ENCODE results near the gene SUMF1.

- PRO-cap = no peak
Measured at GRCh38 chr3:2599326-2599617, 500.6 kb downstream of the CNTN4 start.

GRCh38 chr3:3038393-3039208, 71.6 kb downstream of the IL5RA start:
- PRO-cap = no peak

- PRO-cap = no peak
Measured at GRCh38 chr3:3800681-3801010, 1.4 kb downstream of the LRRN1 start.

- PRO-cap = no peak
Measured at GRCh38 chr3:3962937-3963731, 163.9 kb downstream of the LRRN1 start.

GRCh38 chr3:4244667-4245272, 58.4 kb upstream of the SETMAR start:
- PRO-cap = no peak

GRCh38 chr3:4417823-4418342, 49.2 kb downstream of the SUMF1 start:
- PRO-cap = no peak

DNA sequence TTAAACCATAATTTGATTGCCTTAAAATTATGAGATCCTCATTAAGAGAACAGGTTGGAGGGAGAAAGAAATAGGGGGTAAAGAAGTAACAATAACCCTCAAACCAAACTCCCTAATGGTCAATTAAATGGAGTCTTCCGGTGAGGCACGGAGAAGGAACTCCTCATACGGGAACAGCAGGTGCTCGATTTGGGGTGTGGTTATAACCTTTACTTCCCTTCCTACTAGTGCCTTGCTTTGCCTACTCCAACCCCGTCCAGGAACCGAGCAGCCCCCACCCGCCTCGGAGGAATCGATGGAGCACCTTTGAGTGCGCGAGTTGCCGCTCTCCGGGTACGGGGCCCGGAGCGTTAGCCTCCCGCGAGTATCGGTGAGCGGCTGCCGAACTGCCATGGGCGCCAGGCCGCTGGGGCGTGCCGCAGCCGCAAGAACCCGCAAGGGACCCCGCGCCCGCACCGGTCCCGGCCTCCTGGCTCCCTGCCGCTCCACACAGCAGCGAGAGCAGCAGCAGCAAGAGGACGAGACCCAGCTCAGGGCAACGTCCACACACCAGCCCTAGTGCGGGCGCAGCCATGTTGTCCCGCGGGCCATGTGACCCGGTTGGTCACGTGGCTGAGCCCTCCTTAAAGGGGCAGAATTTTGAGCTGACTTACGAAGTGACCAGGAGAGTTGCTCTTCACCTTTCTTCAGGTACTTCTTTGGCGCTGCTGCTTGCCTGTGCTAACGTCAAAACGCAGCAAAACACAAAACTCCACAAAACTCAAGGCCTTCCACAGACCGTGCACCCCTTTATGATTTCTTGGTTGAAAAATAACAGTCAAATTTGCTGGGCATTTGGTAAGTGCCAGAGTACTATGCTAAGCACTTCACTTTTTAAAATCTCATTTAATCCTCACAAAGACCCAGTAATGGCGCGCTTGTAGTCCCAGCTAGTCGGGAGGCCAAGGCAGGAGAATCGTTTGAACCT, at the start of gene SUMF1:
SUMF1 (minus strand) TSS at position 598 of the 967 bp plus-strand sequence.
- PRO-cap = bidirectional peak, plus-strand start at position 634 of the sequence, minus-strand start at position 593 of the sequence

DNA sequence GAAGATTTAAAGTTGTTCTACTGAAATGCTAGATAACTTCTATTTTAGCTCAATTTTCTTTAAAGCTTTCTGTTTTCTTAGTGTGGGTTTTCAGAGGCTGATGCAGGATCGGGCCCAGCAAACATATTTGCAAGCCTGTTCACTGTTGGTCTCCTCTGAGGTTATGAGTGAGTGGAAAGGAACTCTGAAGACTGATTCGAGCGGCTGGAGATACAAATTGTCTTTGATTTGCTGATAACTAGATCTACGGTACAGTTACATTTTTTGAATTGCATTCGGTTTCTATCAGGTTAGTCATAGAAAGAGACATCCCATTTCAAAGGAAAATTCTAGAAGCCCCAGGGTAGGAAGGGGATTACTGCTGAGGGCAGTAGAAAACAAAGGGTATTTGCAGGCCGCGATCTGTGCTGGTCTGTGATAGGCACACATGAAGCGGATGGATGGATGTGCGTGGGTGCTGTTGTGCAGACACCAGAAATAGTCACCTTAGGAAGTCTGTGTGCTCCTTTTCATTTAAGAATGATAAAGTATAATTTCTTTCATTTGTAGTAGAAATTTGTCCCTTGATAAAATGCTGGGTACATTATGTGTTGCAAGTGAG, 228.4 kb downstream of the ITPR1 start:
- PRO-cap = no peak

GRCh38 chr3:4773032-4773522, 206.2 kb upstream of the BHLHE40 start:
- PRO-cap = no peak

GRCh38 chr3:4814127-4815597, 164.6 kb upstream of the BHLHE40 start:
- PRO-cap = no peak

- PRO-cap = no peak
Measured at GRCh38 chr3:4940951-4941177, 38.4 kb upstream of the BHLHE40 start.

DNA sequence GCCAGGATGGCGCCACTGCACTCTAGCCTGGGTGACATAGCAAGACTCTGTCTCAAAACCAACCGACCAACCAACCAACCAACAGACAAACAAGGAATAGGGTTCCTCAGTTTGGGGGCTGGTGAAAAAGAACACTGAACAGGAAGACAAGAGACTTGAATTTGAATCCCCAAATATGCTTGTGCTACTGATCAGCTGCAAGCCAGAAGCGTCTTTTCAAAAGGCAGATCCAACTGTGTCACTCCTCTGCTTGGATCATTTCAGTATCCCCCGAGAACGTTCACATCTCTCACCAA, 60.0 kb downstream of the BHLHE40 start:
- PRO-cap = no peak

GRCh38 chr3:5095858-5096428, 26.1 kb upstream of the ARL8B start:
- PRO-cap = no peak

DNA sequence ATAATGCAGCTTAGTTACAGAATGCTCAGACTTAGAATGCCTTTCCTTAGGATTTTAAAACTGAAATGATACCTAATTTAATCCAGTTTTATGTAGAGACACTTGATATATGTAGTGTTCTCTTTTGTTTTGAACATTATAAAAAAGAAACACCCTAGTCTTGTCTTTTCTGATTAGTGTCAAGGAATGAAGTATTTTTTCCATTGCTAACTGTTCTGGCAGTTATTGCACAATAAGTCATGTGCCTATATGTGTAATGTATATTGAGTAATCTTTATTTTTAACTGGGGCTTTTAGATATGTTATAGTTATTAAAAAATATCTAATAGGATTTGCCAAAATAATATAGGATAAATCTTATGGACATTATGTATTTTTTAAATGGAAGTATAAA, 4.5 kb downstream of the ARL8B start:
- PRO-cap = no peak

DNA sequence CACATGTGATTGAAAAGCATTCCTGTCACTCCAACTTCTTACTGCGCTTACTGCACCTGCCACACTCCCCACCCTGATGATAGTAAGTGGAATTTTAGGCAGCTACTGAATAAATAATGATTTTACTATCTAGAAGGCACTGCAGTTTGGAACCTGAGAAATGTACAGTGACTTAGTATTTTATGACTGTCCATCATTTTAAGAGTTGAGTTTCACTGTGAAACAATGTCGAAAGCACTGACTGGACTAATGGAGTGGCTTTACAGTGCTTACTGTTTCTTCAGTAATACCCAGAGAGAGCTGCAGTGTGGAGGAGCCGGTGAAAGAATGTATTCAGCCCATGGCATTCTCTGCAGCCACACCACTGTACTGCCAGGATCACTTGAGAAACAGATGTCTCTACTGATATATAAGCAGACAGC, 16.5 kb downstream of the ARL8B start:
- PRO-cap = no peak

DNA sequence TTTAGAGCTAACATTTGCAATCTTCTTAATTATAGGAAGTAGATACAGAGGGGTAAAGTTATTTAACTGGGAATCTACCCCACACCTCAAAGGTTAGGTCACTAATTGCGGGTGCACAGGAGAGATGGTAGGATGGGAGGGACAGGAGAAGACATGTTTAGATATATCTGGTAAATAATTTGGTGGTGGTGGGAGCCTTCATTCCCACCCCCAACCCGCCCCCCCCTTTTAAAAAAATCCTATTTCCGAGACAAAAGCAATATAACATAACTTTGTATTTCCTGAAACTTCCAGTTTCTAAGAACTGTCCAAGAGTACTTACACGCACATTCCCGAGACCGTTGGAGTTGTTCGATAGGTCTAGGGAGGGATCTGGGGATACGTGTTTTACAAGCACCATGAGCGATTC, 870 bp upstream of the EDEM1 start:
- PRO-cap = no peak

DNA sequence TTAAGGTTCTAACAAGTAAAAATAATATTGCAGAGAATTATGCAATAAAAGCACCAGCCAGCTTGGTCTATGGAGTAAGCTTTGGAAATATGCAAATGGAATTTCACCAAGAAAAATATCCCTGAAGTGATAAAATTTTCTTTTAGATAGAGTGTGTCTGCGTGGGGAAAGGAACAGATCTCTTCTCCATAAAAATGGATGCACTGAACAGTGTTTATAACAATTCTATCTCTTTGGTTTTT, 712.3 kb downstream of the GRM7 start:
- PRO-cap = no peak

DNA sequence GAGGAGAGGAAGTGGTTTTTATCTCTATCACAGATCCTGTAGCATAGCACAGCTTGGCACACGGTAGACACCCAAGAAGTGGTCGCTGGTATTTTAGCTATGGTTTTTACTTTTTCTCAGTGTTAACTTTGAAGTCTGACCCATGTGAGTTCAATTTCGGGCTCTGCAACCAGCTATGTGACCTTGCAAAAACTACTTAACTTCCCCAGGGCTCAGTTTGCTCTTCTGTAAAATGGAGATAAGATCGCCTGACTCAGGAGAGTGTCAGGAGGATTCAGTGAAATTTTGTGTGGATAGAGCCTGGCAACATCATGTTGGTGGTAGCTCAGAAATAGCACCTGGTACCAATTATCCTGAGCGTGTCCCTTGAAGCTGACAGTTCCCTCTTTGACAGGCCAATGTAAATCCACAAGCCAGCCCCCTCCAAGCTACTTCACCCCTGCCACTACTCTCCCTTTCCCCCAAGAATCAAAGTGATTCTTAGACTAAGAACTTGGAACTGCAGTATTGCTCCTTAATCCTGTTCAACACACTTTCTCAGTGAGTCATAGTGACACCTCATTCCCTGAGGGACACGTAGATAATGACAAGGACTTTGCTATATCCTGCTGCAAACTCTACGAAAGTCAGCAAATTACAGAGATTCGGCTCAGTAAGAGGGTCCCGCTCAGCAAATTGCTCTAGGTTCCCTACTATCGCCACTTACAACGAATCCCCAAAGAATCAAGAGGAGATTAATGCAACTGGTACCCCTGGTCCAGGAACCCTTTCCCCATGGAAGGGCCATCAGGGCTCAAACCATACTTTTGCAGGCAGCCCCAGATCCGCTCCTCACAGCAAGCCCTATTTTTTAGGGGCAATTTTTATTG, 8.5 kb upstream of the LMCD1 start:
- PRO-cap = no peak

GRCh38 chr3:8500192-8501238, 1.1 kb upstream of the LMCD1 start:
- PRO-cap = no peak

DNA sequence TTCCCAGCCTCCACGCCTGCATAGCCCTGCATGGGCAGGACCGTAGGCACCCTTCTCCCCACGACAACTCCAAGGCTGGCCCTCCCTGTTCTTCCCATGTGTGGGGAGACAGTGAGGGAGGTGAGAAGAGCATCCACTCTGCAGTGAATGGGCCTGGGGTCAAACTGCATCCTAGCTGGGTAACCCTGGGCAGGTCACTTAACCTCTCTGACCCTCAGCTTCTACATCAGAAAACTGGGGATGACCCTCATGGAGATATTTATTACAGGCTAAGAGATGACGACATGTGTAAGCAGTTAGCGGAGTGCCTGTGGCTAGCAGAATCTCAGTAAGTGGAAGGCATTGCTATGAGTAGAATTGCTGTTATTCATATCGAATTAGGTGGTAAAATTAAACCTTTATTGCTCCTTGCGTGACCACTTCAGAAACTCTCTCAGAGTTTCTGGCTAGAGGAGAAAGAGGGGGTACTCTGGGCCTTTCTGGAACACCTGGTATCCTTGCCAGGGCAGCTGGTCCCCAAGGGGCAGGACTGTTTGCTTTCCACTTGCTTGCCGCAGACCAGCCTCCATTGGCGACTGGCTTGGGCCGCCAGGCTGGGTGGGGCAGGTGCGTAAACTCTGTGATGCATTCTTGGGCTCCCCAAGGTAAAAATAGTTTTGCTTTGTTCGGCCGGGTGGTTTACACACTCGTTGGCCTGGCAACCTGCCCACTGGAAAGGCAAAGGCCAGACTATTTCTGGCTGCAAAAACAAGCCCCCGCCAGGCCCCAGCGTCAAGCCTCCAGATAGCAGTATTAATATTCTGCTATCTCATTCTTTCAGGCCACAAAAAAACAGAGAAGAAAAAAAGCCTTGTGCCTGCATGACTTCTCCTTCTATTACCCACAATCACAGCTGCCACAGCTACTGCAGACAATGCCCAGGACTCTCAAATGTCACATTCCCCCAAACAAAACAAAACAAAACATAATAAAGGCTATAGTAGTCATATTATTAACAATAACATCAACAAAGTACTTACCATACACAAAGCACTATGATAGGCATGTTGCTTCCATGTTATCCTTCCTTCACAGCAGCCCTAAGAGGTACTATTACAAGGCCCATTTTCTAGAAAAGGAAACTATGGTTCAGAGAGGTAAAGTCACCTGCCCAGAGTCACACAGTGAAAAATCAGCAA, 13.7 kb upstream of the SSUH2 start:
- PRO-cap = no peak